SUDHL5 (cell line): ENCODE measurements around a stretch of chr17.

DNA sequence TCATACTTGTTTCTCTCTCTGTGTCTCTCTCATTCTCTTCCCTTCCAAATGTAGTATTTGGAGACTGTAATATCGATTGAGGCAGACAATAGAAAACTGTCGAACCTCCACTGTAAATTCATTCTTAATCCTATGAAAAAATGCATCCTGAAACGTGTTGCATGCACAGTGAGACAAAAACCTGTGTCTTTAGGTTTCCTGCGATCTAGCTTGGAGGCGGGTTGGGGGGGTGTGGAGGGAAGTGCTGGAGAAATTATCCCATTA, 1.3 kb upstream of the PSMB3 start:
- PRO-cap, result no peak

- PRO-cap, result no peak
Measured at GRCh38 chr17:38765436-38766039, 13.0 kb downstream of the PSMB3 start.

DNA sequence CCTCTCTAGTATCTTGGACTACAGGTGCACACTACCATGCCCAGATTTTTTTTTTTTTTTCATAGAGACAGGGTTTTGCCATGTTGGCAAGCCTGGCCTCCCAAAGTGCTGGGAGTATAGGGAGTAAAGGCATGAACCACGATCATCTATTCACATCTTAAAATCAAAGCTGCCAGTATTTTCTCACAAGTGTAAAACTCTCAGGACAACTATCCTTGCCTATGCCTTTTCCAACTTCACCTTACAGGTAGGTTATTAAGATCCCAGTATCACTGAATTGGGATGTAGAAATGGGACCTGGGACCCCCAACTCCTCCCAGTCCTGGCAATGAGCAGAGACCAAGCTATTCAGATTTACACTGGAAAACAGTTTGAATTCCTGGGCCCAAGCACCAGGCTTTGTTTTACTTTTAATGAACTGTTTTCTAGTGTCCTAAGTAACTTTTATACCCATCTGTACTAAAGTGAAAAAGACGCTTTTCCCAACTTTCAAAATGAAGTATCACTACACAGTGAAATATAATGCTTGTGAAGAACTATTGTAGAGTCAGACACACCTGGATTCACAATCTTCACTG, 2.8 kb downstream of the RPL23 start:
- PRO-cap, result no peak

- PRO-cap, result no peak
Measured at GRCh38 chr17:38861281-38861962, 7.9 kb upstream of the RPL23 start.

- PRO-cap, result no peak
Measured at GRCh38 chr17:38911323-38911844, 41.5 kb downstream of the LASP1 start.

- PRO-cap, result no peak
Measured at GRCh38 chr17:38919569-38920557, 47.3 kb downstream of the FBXO47 start.

DNA sequence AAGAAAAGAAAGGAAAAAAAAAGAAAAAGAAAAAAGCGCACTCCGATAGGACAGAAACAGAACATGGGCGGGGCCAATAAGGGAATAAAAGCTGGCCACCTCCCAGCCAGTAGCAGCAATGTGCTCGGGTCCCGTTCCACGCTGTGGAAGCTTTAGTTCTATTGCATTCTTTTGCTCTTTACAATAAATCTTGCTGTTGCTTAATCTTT, 3.0 kb upstream of the ARL5C start:
- PRO-cap, result no peak

- PRO-cap, result no peak
Measured at GRCh38 chr17:39195723-39196185, 1.7 kb downstream of the CACNB1 start.

- PRO-cap, result no peak
Measured at GRCh38 chr17:39204425-39204859, 4.4 kb downstream of the RPL19 start.

- PRO-cap, result no peak
Measured at GRCh38 chr17:39263906-39264457, 38.2 kb upstream of the STAC2 start.

DNA sequence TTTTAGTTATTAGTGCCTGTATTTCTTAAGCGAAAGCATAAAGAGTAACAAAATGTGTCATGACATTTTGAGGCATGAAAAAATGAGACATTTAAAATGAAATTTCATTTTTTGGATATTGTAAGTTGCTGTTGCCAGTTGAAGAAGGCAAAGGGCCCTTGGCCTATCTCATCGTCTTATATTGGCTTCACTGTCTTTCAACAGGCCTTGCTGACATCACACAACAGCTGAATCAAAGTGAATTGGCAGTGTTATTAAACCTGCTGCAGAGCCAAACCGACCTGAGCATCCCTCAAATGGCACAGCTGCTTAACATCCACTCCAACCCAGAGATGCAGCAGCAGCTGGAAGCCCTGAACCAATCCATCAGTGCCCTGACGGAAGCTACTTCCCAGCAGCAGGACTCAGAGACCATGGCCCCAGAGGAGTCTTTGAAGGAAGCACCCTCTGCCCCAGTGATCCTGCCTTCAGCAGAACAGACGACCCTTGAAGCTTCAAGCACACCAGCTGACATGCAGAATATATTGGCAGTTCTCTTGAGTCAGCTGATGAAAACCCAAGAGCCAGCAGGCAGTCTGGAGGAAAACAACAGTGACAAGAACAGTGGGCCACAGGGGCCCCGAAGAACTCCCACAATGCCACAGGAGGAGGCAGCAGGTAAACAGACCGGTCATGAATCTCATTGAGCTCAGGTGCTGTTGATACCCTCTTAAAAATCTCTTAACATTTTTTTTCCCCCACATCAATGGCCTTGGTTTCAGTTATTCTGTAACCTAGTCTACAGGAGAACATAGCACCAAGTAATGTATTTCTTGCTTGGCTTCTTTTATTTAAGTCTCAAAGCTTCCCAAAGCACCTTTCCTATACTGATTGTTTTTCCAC, 64.6 kb downstream of the CDK12 start:
- PRO-cap, result no peak

DNA sequence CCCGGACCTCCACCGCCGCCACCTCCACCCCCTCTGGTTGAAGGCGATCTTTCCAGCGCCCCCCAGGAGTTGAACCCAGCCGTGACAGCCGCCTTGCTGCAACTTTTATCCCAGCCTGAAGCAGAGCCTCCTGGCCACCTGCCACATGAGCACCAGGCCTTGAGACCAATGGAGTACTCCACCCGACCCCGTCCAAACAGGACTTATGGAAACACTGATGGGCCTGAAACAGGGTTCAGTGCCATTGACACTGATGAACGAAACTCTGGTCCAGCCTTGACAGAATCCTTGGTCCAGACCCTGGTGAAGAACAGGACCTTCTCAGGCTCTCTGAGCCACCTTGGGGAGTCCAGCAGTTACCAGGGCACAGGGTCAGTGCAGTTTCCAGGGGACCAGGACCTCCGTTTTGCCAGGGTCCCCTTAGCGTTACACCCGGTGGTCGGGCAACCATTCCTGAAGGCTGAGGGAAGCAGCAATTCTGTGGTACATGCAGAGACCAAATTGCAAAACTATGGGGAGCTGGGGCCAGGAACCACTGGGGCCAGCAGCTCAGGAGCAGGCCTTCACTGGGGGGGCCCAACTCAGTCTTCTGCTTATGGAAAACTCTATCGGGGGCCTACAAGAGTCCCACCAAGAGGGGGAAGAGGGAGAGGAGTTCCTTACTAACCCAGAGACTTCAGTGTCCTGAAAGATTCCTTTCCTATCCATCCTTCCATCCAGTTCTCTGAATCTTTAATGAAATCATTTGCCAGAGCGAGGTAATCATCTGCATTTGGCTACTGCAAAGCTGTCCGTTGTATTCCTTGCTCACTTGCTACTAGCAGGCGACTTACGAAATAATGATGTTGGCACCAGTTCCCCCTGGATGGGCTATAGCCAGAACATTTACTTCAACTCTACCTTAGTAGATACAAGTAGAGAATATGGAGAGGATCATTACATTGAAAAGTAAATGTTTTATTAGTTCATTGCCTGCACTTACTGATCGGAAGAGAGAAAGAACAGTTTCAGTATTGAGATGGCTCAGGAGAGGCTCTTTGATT, 69.7 kb downstream of the CDK12 start:
- PRO-cap, result no peak

DNA sequence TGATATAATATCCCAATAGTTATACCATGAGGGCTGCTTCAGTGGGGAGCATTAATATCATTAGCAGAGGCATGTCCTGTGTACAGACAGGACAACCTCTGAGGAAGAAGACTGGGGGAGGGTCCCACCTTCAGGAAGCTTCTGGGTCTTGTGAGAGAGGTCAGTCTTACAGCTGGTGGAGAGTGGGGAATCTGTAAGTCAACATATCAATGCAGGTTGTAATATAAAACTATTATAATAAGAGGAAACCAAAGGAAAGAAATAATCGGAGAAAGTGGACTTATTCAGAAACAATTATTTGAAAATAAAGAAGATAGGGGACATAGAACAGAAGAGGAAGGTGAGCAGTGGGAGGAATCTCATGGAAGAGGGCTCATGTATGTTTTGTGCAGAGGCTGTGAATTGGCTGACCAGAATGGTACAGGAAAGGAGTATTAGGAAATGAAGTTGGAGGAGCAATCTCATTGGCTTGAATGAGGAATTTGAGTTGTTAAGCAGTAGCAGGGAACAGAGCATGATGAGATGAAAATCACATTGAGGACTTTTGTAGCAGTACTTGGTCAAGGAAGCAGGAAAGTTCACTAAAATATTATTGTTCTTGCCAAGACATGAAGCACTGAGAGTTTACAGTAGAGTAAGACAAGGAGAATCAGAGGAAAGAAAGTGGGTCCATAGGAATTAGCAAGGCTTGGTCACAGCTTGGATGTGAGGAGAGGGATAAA, 68.1 kb downstream of the NEUROD2 start:
- PRO-cap, result no peak

- PRO-cap, result no peak
Measured at GRCh38 chr17:39625023-39625822, 1.5 kb upstream of the PPP1R1B start.

DNA sequence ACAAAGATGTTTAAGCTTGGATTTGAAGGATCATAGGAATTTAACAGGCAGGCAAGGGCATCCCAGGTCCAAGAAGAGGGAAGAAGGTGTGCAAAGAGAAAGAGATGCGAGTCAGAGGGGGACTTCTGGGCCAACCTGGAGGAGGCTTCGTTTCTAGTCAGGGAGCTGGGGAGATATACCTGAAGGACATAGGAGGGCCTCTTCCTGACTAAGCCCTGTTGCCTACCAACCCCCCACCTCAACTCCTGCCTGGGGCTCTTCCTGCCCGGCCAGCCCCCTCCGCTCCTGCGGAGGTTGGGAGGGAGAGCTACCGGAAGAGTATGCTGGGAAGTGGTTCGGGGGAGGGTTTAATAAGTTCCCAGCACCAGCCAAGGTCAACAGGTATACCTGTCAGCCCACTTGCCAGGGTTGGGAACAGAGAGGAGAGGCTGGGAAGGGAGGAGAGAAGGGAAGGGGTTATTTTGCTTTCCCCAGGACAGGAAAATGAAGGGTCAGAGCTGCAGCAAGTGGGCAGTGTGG, 4.6 kb downstream of the PPP1R1B start:
- PRO-cap, result no peak

DNA sequence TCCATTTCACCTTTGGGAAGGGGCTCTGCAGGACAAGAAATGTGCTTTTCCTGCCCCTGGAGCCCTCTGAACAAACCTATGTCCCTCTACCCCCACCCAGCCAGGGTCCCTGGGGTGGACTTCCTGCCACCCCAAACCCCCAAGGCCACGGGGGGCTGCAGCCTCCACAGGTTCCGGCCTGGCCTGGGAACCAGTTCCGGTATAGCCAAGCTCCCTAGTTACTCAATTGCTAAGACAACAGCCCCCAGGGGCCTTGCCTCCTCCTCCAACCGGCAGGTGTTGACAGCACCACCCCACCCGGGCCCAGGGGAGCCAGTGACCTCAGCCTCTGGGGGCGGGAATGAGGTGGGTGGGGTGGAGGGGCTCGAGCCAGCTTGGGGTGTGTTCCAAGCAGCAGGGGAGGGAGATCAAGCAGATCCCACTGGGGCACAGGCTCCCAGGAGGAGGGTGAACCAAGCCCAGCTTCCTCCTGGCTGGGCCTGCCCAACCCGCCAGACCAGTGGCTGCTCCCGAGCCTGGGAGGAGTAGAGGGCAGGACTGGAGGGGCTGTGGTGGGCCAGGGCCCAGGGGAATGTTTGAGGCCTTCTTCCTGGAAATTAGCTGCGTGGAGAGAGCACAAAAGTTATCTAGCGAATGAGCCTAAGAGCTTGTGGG, 6.6 kb downstream of the PNMT start:
- PRO-cap, result no peak

- PRO-cap, result no peak
Measured at GRCh38 chr17:39679275-39679953, 8.4 kb downstream of the PGAP3 start.

GRCh38 chr17:39707016-39707553, 7.2 kb downstream of the ERBB2 start:
- PRO-cap, result no peak

DNA sequence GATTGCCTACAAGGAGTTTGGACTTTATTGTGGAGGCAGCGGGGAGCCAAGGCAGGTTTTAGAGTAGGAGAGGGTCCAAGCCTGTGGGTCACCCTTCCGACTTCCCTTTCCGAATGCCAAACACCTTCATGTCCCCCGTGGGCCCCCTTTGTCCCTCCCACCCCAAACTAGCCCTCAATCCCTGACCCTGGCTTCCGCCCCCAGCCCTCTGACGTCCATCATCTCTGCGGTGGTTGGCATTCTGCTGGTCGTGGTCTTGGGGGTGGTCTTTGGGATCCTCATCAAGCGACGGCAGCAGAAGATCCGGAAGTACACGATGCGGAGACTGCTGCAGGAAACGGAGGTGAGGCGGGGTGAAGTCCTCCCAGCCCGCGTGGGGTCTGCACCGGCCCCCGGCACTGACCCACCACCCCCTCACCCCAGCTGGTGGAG, 7.2 kb downstream of the MIEN1 start:
- PRO-cap, result no peak

GRCh38 chr17:39728894-39729764, 1.2 kb downstream of the MIEN1 start:
- PRO-cap, result no peak